Paraaortic lymph node (tissue), 1 donor: ENCODE results near the gene ARHGEF7.

DNA sequence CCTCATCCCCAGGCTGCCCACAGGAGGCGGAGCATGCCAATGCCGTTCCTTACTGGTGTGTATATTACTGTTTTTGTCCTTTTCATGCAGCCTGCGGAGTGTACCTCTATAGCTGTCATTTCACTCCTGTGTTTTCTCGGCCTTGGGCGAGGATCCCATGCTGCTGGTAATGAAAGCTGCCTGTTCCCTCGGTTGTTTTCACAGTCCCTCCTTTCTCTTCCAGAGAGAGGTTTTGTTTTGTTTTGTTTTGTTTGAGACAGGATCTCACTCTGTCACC lies 44.4 kb downstream of the ANKRD10 start:
- PRO-cap = bidirectional peak, plus-strand start at position 76 of the sequence, minus-strand start outside the sequence

GRCh38 chr13:110887267-110888366 lies 27.3 kb downstream of the ANKRD10 start:
- PRO-cap = no peak

DNA sequence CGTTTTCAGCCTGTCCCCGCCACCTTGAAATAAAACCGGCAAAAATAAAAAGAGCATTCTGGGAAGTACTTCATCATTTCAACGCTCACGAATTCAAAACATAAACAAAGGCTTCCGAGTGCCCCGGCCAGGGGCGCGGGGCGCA lies 342 bp upstream of the ARHGEF7 start:
- PRO-cap = no peak

DNA sequence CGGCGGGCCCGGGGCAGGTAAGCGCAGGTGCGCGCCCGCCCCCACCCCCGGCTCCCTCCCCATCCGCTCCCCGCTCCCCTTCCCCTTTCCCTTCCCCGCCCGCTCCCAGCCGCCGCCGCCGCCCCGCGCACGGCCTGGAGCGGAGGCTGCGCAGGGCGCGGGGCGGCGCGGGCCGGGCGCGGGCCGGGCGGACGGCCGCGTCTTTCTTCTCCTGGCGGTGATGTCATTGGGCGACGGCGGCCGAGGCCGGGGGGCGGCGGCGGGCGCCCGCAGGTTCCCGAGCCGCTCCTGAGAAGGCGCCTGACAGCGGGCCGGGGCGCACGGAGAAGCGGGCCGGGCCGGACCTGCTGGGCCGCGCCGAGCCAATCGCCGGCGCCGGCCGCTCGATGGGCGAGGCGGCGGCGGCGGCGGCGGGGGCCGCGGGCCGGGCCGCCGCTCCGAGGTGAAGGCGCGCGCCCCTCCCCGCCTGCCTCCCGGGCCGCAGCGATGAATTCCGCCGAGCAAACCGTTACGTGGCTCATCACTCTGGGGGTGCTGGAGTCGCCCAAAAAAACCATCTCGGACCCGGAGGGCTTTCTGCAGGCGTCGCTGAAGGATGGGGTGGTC lies at the start of gene ARHGEF7:
Gene ARHGEF7, plus strand, starts transcription at position 270 of the 606 bp plus-strand sequence.
- PRO-cap = bidirectional peak, plus-strand start at position 291 of the sequence, minus-strand start at position 116 of the sequence

DNA sequence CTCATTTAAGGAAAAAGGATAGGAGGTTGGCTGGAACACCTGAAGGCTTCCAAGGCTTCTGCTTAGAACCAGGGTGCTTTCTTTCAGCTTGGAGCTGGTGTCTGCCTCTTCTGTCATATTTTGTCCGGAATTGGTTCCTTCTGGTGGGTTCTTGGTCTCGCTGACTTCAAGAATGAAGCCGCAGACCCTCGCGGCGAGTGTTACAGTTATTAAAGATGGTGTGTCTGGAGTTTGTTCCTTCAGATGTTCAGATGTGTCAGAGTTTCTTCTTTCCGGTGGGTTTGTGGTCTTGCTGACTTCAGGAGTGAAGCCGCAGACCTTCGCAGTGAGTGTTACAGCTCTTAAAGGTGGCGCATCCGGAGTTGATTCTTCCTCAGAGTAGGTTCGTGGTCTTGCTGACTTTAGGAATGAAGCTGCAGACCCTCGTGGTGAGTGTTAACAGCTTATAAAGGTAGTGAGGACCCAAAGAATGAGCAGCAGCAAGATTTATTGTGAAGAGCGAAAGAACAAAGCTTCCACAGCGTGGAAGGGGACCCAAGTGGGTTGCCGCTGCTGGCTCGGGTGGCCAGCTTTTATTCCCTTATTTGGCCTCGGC lies 74.1 kb downstream of the ARHGEF7 start:
- PRO-cap = no peak

DNA sequence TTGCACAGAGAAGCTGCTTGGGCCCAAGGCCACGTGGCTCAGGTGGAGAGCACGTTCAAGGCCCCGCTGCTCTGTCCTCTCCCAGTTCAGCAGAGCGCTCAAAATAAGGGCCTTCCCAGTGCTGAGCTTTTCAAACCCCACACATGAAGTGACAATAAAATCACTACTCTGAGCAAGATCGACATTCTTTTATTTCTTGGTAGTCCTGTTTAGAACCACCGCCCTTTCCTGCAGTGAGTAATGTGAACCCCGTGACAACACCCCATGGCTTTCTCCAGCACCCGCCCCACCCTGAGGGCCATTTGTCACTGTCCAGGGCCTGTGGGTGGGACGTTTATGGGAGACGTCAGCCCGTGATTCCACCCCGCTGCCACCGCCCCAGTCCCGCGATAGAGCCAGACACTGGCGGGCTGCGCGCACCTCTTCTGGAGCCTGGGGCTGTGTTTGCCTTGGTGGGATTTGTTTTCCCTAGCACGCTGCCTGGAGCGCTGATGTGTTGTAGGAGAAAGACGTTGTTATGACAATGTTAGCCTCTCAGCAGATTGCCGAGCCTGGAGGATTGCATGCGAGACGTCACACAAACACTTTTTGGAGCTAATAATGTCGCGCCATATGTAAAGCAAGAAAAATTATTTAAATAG lies 263.6 kb downstream of the TEX29 start:
- PRO-cap = no peak

GRCh38 chr13:112067748-112068342 lies 896 bp downstream of the SOX1 start:
- PRO-cap = no peak

GRCh38 chr13:112161912-112162285 lies 95.0 kb downstream of the SOX1 start:
- PRO-cap = no peak

DNA sequence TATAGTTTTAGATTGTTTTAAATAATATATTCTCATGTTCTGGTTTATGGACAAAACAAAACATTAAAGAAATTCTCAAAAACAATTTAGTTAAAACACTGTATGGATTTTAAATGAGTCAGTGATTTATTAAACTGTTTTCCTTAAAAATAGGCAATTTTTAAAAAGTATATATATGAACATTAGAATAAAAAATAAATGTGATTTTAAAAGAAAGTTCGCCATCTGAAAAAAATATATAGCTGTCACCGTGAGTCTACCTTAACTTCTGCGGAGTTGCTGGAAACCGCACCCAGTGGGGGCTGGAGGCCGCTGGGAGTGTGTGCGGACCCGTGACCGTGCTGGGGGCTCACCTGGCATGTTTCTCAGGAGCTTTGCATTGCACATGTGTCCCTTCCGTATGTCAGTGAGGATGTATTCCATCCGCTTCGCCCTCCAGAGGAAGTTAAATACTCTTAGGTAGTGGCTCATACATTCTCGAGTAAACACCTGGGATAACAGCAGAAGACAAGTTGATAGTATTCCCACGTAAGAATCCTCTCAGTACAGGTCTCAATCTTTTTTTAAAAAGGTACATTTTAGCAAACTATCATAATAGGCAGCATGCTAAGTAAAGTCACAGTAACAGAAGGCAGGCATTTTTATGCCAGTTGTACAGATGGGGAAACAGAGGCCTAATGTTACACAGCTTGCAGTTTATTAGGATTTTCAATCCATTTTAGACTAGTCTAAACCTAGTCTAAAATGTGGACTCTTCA lies 71.7 kb downstream of the TUBGCP3 start:
- PRO-cap = no peak

DNA sequence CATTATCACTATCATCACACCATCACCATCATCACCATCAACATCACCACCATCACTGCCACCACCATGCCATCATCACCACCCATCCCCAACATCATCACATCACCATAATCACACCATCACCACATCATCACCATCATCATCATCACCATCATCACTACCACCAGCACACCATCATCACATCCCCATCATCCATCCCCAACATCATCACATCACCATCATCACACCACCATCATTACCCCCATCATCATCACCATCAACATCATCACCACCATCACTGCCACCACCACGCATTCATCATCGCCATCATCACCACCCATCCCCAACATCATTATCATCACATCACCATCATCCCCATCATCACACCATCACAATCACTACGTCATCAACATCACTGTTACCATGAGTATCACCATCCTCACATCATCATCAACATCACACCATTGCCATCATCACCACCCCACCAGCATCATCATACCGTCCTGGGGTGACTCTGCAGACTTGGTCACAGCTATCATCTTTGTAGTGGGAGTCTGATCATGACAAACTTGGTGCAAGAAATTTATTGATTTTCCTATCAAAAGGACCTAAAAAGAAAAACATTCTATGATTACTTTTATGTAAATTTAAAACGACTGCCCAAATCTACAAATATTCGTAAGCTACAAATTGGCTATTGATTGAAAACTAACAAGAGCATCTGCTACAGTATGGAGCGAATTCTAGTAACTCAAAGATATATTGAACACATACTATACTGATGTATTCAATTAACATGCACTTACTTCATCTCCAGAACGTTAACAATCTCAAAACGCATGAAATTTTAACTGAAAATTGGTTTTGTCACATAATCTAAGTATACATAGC lies 61.3 kb downstream of the TUBGCP3 start:
- PRO-cap = no peak

GRCh38 chr13:112703726-112705010 lies 14.3 kb downstream of the ATP11A start:
- PRO-cap = no peak

- PRO-cap = no peak
Observed at GRCh38 chr13:112814762-112815369, 125.0 kb downstream of the ATP11A start.

GRCh38 chr13:112831214-112831584 lies 137.8 kb upstream of the MCF2L start:
- PRO-cap = no peak

DNA sequence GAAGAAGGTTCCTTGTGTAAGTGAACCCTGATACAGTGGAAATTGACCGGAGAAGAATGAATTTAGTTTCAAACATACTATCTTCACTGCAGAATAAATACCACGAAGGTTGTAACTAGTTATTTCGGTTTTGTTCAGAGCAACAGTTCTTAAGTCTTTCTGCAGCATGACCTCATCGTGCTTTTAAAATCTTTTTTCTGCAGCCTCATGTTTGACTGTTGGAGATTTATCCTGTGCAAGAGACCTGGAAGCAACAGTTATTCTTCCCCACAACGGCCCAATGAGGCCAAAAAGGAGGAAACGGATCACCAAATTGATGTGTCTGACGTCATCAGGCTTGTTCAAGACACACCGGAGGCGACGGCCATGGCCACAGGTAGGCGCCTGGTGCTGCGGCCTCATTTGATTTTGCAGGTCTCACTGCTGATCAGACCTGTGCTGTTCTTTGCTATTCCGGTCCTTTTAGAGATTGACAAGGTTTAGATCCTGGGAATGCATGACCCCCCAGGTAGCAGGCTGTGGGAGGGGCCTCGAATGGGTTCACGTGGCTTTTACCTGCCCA lies 66.9 kb upstream of the MCF2L start:
- PRO-cap = no peak

DNA sequence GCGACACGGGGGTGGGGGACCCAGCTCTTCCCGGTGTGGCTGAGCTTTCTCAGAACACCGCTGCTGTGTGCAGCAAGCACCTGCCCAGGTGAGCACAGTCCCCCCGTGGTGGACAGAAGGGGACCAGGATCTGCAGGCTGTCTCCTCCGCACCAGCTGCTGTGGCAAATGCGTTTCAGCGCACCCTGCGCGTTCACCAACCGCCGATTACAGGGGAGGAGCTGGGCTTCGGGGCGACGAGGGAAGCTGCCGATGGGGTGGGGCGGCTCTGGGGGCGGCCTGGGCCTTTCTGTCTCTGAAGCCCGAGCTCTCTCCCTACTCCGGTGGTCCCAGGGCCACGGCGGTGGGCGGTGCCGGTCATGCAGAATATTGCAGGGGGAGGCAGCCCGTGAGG lies 54.6 kb upstream of the F7 start:
- PRO-cap = no peak

GRCh38 chr13:113152202-113152629 lies 6.2 kb upstream of the PROZ start:
- PRO-cap = no peak

DNA sequence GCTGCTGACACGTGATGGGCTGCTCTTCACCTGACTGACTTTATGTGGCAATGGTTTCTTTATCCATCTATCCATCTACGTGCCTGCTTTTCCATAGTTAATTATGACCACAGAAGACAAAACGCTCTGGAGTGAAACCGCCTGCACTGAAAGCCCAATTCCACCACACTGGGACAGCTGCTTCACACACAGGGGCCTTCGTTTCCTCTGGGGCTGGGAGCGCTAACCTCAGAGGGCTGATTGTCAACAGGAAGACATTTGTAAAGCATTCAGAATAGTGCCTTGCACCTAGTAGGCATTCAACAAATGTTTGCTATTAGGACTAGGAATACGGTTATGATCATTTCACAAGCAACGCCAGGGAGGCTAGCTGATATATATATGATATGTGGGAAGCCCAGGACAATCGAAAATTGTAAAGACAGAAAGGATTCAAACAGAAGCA lies 23.4 kb downstream of the PCID2 start:
- PRO-cap = no peak

DNA sequence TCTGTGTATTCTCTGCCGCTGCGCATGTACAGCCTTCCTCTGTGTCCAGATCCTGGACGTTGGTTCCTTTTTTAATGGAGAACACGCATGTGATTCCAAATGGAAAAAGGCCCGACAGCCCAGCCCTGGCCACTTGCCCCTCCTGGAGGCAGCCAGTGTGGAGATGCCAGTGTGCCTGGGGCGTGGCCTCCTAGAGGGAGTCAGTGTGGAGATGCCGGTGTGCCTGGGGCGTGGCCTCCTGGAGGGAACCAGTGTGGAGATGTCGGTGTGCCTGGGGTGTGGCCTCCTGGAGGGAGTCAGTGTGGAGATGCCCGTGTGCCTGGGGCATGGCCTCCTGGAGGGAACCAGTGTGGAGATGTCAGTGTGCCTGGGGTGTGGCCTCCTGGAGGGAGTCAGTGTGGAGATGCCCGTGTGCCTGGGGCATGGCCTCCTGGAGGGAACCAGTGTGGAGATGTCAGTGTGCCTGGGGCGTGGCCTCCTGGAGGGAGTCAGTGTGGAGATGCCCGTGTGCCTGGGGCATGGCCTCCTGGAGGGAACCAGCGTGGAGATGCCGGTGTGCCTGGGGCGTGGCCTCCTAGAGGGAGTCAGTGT lies 16.4 kb downstream of the LAMP1 start:
- PRO-cap = no peak

GRCh38 chr13:113321313-113322585 lies 24.7 kb downstream of the LAMP1 start:
- PRO-cap = no peak

GRCh38 chr13:113322586-113323554 lies 25.8 kb downstream of the LAMP1 start:
- PRO-cap = no peak